Bronchial epithelial cell (primary cell): ENCODE data around the genes ALKBH4, SPDYE2, RASA4, FAM185A, RELN and LHFPL3.

DNA sequence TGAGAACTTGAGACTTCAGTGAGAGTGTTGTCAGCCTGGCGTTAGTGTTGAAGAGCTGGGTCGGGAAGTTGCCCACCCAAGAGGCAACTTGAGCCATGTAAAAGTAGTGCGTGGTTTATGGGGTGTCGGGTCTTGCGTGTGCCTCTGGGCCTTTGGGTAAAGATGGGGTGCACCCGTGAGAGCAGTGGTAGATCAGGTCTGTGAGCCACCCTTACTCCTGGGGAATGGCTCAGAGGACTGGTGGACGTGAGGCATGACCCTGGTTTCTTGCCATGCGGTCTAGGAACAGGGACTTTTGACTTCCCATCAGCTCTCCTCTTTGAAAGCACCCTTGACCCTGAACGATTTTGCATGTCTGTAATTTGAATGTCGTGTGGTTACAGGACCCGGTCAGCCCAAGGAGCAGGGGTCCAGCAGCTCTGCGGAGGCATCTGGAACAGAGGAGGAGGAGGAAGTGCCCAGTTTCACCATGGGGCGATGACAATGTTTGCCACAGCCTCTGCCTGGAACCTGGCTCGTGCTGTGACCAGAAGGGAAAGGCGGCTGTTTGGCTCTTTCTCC lies 8.7 kb upstream of the ORAI2 start:
- RRBS, 2 experiments: no CpG with 5 or more reads among the region's 15 CpGs

DNA sequence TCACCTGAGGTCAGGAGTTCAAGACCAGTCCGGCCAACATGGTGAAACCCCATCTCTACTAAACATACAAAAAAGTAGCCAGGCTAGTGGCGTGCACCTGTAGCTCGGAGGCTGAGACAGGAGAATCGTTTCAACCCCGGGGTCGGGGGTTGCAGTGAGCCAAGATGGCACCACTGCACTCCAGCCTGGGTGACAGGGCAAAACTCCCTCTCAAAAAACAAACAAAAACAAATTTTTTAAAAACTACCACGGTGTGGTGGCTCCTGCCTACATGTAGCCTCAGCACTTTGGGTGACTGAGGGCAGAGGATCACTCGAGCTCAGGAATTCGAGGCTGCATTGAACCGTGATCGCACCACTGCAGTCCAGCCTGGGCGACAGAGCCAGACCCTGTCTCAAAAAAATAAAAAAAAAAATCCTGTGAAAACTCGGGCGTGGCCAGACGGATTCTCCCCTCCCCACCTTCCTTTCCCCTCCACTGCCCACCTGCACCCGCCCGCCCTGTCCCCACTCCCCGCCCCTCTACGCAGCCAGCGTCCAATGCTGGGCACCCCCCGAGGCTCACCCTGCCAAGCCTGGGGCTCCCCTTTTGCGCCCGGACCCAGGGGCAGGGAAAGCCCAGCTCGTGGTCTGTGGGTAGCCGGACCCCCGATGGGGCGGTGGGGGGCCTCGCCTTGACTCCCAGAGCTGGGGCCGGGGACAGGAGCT lies 654 bp upstream of the ORAI2 start:
- RRBS, 2 experiments: 2 to 3% methylated on average over 7 of the region's 29 CpGs

DNA sequence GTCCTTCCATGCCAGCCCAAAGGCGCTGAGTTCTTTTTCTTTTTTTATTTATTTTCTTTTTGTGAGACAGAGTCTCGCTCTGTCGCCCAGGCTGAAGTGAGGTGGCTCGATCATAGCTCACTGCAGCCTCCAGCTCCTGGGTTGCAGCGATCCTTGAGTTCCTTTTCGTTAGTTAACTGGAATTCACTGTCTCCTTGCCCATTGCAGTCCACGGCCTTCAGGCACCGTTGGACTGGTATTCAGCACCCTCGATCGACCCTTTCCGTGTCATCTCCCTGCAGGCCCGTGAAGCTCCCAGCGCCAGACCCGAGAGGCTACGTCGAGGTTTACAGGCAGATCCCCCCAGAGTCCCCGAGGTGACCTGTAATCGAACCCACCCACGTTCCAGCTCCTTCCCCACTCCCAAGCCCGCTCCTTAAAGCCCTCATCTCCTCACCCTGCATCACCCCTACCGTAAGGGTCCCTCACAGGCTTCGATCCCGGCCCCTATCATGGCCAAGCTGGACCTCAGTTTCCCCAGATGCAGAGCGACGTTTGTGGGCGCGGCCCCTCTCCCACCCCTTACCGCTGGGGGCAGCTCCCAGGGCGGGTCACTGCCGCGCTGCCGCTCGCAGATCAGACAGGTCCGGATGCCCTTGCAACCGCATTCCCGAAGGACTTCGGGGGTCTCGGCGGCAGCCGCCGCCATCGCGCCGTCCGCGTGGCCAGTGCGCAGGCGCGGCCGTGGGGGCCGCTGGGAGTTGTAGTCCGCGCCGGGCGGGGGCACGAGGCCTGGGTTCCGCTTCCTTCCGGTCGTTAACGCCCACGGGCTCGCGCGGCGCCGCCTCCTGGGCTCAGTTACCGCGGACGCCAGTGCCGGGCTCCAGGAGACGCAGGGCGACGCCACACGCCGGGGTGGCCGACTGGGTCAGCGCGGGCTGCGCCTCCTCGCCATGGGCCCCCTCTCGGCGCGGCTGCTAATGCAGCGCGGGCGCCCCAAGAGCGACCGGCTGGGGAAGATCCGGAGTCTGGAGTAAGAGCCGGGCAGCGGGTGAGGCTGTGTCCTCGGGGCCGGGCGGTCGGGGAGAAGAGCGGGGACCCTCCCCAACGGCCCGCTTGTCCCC lies at the start of gene ALKBH4:
TSS of gene ALKBH4 (minus strand) at position 715 of the 1,103 bp plus-strand sequence.
- RRBS, 2 experiments: 1% methylated on average over 23 of the region's 98 CpGs

GRCh38 chr7:102473301-102473945 lies 5.3 kb downstream of the POLR2J start:
- RRBS, 2 experiments: 92 to 100% methylated on average over 1 of the region's 21 CpGs

DNA sequence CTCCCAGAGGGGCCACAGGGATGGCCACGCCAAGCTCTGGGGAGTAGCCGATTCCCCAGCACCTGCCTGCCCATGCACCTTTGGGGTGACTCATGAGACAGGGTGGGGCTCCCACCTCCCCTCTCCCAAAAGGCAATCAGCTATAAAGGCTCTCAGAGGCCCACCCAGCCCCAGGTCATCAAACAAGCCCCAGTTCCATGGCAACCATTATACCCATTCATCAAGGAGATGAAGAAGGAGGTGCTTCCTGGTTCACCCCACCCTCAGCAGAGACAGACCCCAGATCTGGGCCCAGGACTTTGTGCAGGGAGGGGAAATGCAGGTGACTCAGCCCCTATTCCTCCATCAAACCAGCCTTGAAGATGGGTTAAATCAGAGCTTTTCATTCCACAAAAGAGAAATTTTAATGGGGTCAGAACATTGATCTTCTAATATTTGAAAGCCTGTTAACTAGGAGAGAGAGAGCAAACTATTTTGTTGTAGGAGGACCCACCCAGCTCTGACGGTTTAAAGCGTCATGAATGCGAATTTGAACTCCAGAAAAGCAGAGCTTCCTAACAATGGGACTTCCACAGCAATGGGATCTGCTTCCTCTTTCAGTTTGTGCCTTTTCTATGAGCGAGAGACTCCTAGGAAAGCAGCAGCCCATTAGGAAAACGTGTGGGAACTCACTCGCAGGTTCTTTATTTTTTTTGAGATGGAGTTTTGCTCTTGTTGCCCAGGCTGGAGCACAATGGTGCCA lies at the start of gene SPDYE2:
TSS of gene SPDYE2 (plus strand) at position 260 of the 742 bp plus-strand sequence.
- RRBS, 2 experiments: no CpG with 5 or more reads among the region's 8 CpGs

- RRBS, 2 experiments: no CpG with 5 or more reads among the region's 49 CpGs
Observed at GRCh38 chr7:102616557-102616991, at the start of gene RASA4. RASA4 (minus strand) TSS chr7:102616756.

DNA sequence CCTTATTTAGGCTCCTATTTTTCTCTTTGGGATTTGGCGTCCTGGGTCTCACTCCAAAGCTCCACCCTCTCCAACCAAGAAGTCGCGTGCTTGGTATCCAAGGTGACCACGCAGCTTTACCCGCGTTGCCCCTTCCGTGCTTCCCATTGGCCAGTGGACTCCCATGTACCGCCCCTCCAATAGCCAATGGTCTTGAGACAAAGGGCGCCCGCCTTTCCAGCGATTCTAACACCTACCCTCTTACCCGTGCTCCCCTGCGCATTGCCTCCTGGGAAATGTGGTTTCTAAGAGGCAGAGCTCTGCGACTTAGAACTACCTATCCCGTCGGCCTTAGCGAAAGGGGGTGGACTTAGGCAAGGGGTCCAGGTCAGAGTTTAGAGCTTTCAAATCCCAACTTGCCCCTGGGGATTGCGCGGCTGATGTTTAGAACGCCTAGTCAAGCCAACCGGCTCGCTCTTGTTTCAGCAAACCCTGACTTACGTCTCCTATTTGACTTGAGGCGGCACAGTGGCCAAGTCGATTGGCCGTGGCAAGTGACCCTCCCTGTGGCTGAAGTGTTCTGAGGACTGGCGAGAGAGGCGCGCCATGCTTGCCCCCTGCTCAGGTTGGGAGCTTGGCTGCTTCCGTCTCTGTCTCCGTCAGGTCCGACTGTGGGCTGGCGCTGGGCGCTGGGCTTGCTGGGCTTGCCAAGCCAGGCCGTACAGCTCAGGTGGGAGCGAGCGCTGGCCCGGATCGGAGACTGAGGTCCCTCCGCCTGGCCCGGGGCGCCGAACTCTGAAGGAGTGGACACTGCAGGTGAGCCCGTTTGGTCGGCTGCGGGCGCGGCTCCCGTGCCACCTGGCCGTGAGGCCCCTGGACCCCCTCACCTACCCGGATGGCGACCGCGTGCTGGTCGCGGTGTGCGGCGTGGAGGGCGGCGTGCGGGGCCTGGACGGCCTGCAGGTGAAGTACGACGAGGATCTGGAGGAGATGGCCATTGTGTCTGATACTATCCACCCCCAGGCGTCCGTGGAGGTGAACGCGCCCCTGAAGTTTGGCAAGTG lies at the start of gene FAM185A:
TSS of gene FAM185A (plus strand) at position 377 of the 1,043 bp plus-strand sequence.
- RRBS, 2 experiments: no CpG with 5 or more reads among the region's 68 CpGs

- RRBS, 2 experiments: no CpG with 5 or more reads among the region's 4 CpGs
Observed at GRCh38 chr7:102875803-102876405, 36.9 kb upstream of the LRRC17 start.

- RRBS, 2 experiments: no CpG with 5 or more reads among the region's 1 CpG
Observed at GRCh38 chr7:102913457-102913940, 699 bp downstream of the LRRC17 start.

- RRBS, 2 experiments: no CpG with 5 or more reads among the region's 8 CpGs
Observed at GRCh38 chr7:103308053-103308496, 10.8 kb downstream of the PMPCB start.

DNA sequence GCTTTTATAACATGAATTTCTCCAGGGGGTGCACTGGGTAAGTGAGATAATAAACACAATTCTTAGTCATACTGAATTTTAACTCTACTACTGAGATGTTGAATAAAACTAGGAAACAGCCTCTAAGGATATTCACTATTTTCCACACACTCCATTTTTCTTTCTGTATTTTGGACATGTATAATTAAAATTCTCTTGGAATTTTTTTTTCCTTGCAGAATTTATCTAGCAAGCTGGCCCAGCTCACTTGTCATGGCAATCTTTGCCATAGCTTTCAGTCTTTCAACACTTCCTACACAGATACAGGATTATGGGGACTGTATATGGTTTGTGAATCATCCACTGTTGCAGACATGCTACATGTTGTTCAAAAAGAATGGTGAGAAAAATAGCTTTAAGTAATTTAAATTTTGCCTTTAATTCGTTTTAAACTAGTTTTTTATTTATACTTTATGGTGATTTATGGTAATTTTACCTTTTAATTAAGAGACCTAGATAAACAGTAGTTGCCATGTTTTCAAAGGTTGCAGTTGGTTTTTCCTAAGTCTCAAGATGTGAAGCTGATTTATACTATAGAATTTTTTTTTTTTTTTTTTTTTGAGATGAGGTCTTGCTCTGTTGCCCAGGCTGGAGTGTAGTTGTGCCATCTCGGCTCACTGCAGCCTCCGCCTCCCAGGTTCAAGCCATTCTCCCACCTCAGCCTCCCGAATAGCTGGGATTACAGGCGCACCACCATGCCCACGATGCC lies 13.0 kb downstream of the PMPCB start:
- RRBS, 2 experiments: no CpG with 5 or more reads among the region's 6 CpGs

GRCh38 chr7:103989471-103990369 lies at the start of gene RELN:
RELN (minus strand) TSS chr7:103989658.
- RRBS, 2 experiments: under 1 to 2% methylated on average over 24 to 34 of the region's 118 CpGs

- RRBS, 2 experiments: no CpG with 5 or more reads among the region's 5 CpGs
Observed at GRCh38 chr7:104126281-104126904, 81.4 kb downstream of the ORC5 start.

DNA sequence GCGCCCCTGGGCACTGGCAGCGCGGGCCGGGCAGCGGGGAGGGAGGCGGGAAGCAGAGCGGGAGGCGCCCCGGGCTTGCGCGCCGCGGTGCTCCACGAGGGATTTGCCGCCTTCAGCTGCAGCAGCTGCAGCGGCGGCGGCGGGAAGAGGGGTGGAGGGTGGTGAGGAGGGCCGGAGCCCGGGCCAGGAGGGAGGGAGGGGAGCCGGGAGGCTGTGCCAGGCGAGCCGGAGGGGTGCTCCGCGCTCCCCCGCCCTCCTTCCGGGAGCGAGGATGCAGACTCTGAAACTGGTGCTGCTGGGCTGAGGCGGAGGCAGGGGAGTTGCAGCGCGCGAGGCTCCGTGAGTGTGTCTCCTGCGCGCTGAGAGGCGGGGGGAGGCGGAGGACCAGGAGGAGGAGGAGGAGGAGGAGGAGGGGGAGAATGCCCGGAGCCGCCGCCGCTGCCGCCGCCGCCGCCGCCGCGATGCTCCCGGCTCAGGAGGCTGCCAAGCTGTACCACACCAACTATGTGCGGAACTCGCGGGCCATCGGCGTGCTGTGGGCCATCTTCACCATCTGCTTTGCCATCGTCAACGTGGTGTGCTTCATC lies at the start of gene LHFPL3:
TSS of gene LHFPL3 (plus strand) at position 243 of the 587 bp plus-strand sequence.
- RRBS, 2 experiments: 2% methylated on average over 23 of the region's 57 CpGs

- RRBS, 2 experiments: no CpG with 5 or more reads among the region's 2 CpGs
Observed at GRCh38 chr7:104470930-104471194, 142.5 kb downstream of the LHFPL3 start.

GRCh38 chr7:105013119-105014166 lies 562 bp upstream of the KMT2E start:
- RRBS, 2 experiments: 2 to 3% methylated on average over 11 of the region's 74 CpGs

- RRBS, 2 experiments: no CpG with 5 or more reads among the region's 6 CpGs
Observed at GRCh38 chr7:105016195-105017103, 2.4 kb downstream of the KMT2E start.

GRCh38 chr7:105028748-105029964 lies 15.2 kb downstream of the KMT2E start:
- RRBS, 2 experiments: no CpG with 5 or more reads among the region's 13 CpGs

DNA sequence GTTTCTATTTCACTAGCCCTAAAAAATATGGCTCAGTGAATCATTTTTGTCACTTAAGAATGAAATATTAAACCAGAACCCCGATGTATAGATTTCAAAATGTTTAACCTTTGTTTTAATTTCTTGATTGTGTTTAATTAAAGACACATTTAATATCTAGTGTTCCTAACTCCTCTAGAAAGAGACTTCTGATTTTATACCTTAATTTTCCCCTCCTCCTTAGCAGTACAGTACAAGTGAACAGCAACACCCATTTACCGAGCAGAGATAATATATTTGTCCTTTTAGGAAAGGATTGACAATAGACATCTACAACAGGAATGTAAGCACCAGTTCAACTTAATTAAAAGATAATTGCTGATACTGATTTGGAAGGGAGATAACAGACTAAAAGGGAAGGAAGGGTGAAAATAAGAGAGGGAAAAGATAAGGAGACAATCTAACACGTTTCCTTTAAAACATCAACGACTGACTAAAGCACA lies 119.4 kb downstream of the SRPK2 start:
- RRBS, 2 experiments: no CpG with 5 or more reads among the region's 4 CpGs

GRCh38 chr7:105878108-105879046 lies 2.0 kb upstream of the ATXN7L1 start:
- RRBS, 2 experiments: no CpG with 5 or more reads among the region's 7 CpGs